ENCODE measurements around the genes APOBR, IL27, C16orf54 and MAZ.

DNA sequence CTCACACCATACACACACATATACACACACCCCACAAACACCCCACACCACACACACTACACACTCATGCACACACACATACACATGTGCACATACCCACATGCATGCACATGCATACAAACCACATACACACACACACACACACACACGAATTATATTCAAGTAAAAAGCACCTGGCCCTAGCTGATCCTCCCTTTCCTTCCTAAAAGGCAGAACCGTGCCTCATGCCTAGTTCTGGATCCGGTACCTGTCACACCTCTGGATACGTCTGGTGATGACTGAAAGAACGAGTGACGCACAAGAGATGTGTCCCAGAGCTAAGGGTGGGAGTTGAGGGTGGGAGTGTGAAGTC lies 26.3 kb upstream of the GSG1L start:
- PRO-cap, result no peak
CAGE:
- cytosol, long polyA plus RNA, result no peak
- long polyA plus RNA, result no peak
- nucleus, long polyA plus RNA, result no peak

DNA sequence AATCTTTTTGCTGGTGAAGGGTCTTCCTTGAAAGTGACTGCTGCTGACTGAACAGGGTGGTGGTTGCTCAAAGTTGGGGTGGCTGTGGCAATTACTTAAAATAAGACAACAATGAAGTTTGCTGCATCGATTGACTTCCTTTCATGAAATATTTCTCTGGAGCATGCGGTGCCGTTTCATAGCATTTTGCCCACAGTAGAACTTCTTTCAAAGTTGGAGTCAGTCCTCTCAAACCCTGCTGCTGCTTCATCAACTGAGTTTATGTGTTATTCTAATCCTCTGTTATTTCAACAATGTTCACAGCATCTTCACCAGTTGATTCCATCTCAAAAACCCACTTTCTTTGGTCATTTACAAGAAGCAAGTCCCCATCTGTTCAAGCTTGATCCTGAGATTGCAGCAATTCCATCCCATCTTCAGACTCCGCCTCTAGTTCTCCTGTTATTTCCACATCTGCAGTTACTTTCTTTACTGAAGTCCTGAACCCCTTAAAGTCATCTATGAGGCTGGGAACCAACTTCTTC lies 51.1 kb upstream of the GSG1L start:
- PRO-cap, result no peak
CAGE:
- cytosol, long polyA plus RNA, result no peak
- long polyA plus RNA, result no peak
- nucleus, long polyA plus RNA, result no peak

DNA sequence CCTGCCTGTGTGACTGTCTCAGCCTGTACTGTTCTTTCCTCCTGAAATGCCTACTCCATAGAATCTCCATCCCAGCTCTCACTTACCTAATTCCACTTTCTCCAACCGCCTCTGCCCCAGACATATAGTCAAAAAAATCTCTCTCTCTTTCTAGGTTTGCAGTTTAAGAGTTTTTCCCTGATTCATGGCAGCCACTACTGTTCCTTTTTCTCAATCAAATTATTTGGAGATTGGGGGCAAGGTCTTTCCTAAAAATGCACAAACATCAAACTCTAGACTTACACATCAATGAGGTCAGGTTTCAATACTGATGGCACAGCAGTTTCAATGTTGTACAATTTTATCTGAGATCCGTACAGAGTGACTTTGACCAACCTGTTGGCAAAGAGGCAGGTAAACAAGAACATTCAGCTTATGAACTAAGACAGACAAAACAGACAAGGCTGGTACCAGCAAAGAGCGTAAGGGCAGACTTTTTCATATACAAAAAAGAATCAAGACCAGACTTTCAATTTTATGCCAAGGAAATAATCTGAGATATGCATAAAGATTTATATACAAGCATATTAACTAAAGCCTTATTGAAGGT lies 58.0 kb upstream of the GSG1L start:
- PRO-cap, result no peak
CAGE:
- cytosol, long polyA plus RNA, result no peak
- long polyA plus RNA, result no peak
- nucleus, long polyA plus RNA, result no peak

DNA sequence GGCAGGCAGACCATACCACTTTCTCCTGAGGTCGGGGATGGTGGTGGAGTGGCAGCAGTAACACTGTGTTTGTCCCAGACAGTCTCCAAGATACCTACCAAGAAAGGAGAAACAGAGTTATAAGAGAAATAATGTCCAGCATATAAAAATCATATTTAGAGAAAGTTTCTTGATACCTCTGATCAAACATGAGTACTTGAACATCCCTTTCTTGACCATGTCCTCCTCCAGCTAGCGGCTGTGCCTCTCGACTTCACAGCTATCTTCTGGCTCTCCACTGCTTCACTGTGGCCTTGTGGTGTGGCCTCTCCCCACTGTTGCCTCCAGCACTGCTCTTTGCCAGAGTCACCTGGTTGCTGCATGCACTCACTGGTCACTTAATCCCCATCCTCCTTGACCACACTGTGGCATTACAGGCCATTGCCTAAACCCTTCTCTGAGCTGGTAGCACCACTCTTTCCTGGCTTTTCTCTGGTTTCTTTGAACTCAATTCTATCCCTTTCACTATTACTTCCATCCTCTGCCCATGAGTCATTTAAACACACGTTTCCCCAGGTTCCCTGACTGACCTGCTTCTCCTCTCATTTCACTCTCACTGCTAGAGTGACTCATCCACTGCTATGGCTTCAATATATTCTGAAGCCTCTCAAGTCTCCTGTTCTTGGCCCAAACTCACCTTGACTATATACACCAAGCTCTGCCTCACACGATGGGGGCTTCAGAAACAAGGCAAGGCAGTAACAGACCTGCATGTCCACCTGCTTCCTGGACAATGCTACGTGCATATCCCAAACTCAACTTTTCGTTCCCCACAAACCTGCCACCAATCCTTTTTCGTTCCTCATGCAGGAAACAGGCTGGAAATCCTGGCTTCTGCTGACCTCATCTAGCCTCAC lies 45.0 kb downstream of the XPO6 start:
- PRO-cap, result no peak
CAGE:
- cytosol, long polyA plus RNA, result no peak
- long polyA plus RNA, result no peak
- nucleus, long polyA plus RNA, result no peak

GRCh38 chr16:28172217-28172737 lies 39.5 kb downstream of the XPO6 start:
- PRO-cap, result no peak
CAGE:
- cytosol, long polyA plus RNA, result no peak
- long polyA plus RNA, result no peak
- nucleus, long polyA plus RNA, result no peak

DNA sequence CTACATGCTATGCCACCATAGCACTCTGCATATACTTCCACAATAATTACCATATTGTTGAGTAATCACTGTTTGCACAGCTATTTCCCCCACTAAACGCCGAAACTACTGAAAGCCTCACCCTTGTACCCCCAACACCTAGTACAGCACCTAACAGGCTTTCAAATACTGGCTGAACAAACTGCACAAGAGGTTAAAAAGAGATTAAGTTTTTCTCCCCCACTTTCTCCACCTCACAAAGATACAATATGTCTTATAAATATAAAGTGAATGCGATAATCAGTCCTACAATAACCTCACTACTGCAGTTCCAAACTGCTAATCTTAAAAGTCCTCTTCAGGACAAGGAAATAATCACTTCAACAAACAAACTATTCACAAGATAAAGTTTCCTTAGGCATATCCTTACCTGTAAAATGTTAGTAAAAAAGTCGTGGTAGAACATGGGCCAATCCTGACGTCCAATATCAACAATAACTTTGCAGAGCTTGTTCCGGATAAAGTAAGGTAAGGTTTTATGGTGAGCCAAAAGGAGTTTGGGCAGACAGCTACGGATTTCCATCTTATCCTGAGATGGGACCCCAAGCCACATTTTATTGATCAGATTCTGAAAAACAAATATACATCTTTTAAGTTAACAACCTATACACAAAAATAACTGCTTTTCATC lies 36.1 kb downstream of the XPO6 start:
- PRO-cap, result no peak
CAGE:
- cytosol, long polyA plus RNA, result no peak
- long polyA plus RNA, result no peak
- nucleus, long polyA plus RNA, result no peak

GRCh38 chr16:28210620-28211689 lies 810 bp downstream of the XPO6 start:
- PRO-cap, result no peak
CAGE:
- cytosol, long polyA plus RNA, result no peak
- long polyA plus RNA, result no peak
- nucleus, long polyA plus RNA, result no peak

DNA sequence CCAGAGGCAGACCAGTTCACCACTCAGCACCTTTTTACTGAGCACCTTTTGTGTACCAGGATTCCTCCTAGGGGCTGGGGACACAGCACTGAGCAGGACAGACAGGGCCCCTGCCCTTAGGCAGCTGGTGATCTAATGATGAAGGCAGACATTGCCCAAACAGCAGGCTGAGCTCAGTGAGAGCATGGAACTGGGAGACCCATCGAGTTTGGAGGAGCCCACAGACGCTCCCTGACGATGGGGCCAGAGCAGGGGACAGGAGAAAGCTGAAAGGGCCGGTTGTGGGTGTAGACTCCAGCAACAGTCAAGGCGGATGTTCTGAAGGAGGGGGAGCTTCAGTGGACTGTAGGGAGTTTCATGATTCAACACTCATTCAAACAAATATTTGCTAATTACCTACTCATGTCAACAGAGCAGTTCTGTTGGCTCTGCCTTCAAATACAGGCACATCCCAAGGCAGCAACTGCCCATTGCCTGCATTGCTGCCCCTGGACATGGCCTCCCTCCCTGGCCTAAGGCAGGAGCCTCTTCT lies 32.1 kb downstream of the SBK1 start:
- PRO-cap, result no peak
CAGE:
- cytosol, long polyA plus RNA, result no peak
- long polyA plus RNA, result no peak
- nucleus, long polyA plus RNA, result no peak

DNA sequence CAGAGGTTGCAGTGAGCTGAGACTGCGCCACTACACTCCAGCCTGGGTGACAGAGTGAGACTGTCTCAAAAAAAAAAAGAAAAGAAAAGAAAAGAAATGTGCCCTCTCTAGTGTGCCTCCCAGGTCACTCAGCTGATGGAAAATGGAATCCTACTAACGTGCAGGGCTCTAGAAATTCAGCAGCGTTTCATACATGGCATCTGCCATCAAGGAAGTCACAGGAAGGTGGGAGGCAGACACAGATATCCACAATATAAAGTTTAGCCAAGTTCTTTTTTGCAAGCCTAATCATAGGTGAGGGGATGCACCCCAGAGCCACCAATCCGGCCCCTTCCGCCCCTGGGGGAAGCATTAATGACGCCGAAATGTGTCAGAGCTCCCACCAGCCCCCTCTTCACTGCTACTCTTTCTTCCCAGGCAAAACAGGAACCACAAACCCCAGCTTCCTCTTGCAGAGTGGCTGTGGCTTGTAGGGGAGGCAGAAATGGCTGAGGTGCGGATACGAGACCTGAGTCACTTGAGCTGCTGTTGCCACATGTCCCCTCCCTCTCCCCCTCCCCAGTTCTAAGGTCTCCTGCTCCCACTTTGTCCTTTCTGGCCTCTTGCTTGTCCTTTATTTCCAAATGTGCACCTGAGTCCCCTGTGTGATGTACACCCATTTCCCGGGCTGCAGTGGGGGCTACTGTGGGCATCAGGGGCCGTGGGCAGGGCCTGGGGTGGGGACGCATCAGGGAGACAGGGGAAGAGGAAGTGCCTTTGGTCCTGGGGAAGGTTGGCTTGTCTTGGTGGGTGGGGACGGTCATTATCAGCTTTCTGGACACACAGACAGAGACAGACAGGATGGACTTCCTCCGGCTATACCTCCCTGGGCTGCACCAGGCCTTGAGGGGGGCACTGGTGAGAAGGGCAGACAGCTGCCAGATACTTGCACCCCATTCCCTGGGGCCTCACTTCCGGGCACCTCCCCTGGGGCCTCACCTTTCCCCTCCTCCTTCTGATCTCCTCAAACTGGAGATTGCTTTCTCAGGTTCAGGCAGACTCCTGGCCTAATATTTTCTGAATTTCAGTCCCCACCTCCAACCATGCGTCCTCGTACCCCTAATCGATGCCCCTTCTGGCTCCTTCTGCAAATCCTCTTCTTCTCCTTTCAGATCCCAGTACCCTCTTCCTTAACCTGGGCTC lies at the start of gene APOBR:
TSS of gene APOBR (plus strand) at position 802 of the 1,182 bp plus-strand sequence.
- PRO-cap, result no peak
CAGE:
- cytosol, long polyA plus RNA, result no peak
- long polyA plus RNA, result no peak
- nucleus, long polyA plus RNA, result no peak

DNA sequence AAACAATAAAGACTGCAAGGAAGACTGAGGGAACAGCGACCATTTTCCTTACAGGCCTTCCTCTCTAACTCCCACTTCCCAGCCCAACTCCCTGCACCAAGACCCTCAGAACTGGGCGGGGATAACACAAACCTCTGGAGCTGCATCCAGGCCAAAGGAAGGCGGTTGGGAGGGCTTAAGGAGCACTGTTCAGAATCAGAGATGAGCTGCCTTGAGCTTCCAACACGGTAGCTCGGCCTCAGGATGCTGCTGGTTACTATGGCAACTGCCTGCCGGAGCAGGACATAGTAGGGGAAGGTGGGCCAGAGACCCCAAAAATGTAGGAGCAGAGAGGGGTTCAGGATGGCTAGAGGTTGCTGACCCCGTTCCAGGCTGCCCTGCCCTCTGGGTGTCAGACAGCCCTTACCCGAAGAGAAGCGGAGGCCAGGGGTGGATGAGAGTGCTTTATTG lies 4.5 kb downstream of the APOBR start:
- PRO-cap, result no peak
CAGE:
- cytosol, long polyA plus RNA, result no peak
- long polyA plus RNA, result no peak
- nucleus, long polyA plus RNA, result no peak

GRCh38 chr16:28506455-28507329 lies at the start of gene IL27:
IL27 (minus strand) TSS chr16:28506834.
- PRO-cap, result no peak
CAGE:
- cytosol, long polyA plus RNA, result no peak
- long polyA plus RNA, result no peak
- nucleus, long polyA plus RNA, result no peak

DNA sequence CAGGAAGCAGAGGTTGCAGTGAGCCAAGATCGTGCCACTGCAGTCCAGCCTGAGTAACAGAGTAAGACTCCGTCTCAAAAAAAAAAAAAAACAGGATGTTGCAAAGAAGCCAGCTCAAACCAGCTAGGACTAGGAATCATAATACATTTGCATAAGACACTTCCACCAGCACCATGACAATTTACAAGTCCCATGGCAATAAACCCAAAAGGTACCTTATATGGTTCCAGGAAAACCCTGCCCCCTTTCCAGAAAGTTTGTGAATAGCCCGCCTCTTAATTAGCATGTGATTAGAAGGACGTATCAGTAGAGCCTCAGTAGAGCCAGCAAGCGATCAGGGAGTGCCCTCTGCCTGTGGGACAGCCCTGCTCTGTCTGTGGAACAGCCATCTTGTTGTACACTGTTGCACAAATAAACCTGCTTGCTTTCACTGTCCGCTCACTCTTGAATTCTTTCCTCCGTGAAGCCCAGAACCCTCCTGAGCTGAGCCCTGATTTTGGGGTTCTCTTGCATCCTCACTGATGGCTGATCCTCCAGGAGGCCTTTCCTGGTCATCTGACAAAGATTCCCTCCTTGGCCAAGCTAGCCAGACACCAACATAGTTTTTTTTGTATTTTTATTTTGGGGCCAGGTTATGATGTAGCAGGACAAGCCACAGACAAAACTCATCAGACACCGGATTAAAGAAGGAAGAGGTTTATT lies 14.0 kb downstream of the NUPR1 start:
- PRO-cap, result no peak
CAGE:
- cytosol, long polyA plus RNA, result no peak
- long polyA plus RNA, result no peak
- nucleus, long polyA plus RNA, result no peak

GRCh38 chr16:28623098-28623821 lies 13.4 kb upstream of the SULT1A1 start:
- PRO-cap, result bidirectional peak, plus-strand start at chr16:28623387, minus-strand start at chr16:28623254; bidirectional peak, plus-strand start at chr16:28623472, minus-strand start at chr16:28623572
CAGE:
- cytosol, long polyA plus RNA, result no peak
- long polyA plus RNA, result no peak
- nucleus, long polyA plus RNA, result no peak

DNA sequence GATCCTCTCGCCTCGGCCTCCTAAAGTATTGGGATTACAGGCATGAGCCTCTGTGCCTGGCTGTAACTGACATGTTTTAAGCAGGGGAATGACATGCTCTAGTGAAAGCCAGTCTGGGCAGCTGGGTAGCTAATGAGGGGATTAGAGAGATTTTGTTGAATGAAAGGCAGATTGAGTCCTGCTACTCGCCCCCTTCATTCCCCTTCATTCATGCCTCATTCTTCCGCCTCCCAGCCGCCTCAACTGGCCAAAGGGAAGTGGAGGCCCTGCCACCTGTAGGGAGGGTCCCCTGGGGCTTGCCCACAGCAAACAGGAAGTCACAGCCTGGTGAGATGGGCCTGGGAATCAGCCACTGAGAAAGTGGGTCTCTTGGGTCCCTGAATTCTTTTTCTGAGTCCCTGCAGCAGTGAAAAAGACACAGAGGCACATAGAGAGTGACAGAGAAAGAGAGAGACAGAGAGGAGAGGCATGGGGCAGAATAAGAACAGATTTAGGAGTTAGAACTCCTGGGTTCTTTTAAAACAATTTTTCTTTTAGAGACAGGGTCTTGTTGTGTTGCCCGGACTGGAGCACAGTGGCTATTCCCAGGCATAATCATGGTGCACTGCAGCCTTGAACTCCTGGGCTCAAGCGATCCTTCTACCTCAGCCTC lies 1.0 kb upstream of the CD19 start:
- PRO-cap, result no peak
CAGE:
- cytosol, long polyA plus RNA, result no peak
- long polyA plus RNA, result no peak
- nucleus, long polyA plus RNA, result no peak

- PRO-cap, result no peak
CAGE:
- cytosol, long polyA plus RNA, result no peak
- long polyA plus RNA, result no peak
- nucleus, long polyA plus RNA, result no peak
These were observed 145.3 kb downstream of the LAT start for GRCh38 chr16:29130067-29130660.

DNA sequence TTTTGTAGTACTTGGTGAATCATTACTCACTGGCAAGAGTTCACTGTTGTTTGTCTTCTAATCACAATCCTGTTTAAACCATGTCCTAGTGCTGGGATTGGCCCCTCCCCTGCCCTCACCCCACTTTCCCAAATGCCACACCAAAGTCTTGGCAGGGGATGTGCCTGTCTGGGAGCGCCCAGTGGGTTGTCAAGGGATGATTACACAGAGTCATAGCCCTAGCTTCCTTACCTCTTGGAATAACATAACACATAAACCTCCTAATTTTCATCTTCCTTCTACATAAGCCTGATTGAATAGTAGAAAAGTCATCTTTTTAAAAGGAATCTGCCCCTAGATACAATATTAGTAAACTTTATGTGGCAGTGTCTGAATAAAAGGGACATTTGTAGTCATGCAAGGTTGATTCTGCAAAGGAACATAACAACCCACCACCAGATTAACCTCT lies 187.6 kb downstream of the LAT start:
- PRO-cap, result no peak
CAGE:
- cytosol, long polyA plus RNA, result no peak
- long polyA plus RNA, result no peak
- nucleus, long polyA plus RNA, result no peak

GRCh38 chr16:29745121-29745847 lies 506 bp downstream of the C16orf54 start:
- PRO-cap, result no peak
CAGE:
- cytosol, long polyA plus RNA, result no peak
- long polyA plus RNA, result no peak
- nucleus, long polyA plus RNA, result no peak

DNA sequence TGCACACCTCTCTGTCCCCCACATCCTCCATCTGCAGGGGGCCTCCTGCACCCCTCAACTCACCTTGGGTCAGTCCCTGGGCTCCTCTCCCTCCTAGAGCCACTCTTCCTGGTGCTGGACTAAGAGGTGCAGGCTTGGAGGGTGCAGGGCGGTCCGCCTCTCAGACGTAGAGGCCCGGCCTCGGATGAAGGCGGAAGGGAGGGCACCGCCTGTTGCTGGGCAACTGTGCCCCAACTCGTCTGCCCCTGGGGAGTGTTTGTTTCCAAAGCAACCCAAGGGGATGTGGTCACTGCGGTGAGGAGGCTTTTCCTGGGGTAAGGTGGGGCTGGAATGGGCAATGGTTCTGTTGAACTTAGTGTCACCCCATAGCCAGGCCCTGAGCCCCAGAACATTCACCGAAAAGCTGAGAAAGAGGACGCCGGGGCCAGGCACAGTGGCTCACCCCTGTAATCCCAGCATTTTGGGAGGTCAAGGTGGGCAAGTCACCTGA lies at the start of gene C16orf54:
TSS of gene C16orf54 (minus strand) at position 143 of the 490 bp plus-strand sequence.
- PRO-cap, result no peak
CAGE:
- cytosol, long polyA plus RNA, result no peak
- long polyA plus RNA, result no peak
- nucleus, long polyA plus RNA, result no peak

GRCh38 chr16:29806268-29807082 lies at the start of gene MAZ:
MAZ (plus strand) TSS chr16:29806529.
- PRO-cap, result unidirectional peak, plus-strand start at chr16:29806533; bidirectional peak, plus-strand start at chr16:29806887, minus-strand start at chr16:29806730
CAGE:
- cytosol, long polyA plus RNA, result no peak
- long polyA plus RNA, result no peak
- nucleus, long polyA plus RNA, result no peak

GRCh38 chr16:29816222-29816968 lies 443 bp downstream of the PAGR1 start:
- PRO-cap, result bidirectional peak, plus-strand start at chr16:29816900, minus-strand start at chr16:29816784
CAGE:
- cytosol, long polyA plus RNA, result no peak
- long polyA plus RNA, result start-site peak on the plus strand at chr16:29816390-29816490, 174 and 29 reads in 2 replicates
- nucleus, long polyA plus RNA, result no peak